Iris pigment epithelial cell (primary cell): ENCODE measurements around the gene CD164.

- RRBS, result no CpG with 5 or more reads among the region's 7 CpGs
Observed at GRCh38 chr6:108625929-108626755, 65.4 kb downstream of the FOXO3 start.

DNA sequence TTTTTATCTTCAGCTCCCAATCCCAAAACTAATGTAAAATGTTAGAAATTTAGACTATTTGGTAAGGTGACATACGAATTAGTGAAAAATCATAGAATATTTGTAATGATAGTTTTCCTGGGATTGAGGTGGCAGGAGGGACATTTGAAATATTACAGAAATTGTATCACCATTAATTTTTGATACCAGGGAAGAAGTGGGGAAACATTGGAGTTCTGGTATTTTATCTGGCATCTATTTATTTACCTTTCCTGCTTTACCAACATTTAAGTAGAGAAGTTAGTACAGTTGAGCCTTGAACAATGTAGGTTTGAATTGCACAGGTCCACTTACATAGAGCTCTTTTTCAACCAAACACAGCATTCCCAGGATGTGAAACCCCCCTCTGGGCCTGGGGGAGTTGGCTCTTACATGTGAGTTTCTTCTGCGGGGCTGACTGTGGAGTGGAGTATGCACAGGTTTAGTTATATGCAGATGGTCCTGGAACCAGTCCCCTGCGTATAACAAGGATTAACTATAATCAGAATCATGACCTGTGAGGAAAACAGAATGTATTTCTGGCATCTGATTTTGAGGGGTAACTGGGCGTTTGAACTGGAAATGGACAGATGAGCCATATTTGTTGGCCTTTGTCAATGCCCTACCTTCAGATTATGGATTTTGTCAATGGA lies 97.0 kb downstream of the FOXO3 start:
- RRBS, result no CpG with 5 or more reads among the region's 4 CpGs

DNA sequence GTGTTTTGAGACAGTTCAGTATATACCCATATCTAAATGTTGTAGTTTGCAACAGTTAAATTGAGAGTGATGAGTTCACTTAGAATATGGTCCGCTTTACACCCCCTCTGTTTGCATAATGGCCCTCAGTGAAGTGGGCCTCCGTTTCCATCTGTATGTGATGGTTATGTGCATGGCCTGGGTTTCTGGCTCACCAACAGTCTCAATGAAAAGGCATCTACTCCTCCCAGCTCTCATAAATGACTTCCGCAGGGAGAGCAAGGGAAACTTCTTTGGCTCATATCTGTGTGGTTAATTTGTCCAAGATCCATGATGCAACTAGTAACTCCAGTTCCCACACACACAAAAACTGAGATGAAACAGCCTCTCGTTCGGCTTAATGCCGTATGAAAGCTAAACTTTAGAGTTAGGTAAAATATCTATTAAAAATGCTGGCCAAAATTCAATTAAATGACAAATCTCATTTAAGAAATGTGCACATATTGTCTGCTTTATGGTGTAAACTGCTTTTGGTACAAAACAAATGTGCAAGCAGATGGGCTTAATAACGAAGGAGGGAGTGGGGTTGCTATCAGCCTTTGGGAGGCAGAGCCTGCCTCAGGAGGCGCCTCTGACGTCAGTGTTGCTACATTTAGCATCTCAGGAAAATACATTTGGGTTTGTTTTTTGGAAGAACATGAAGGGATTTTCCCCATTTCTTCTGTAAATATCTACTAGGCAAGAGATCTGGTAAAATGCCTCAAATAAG lies 96.6 kb downstream of the ARMC2 start:
- RRBS, result no CpG with 5 or more reads among the region's 9 CpGs

- RRBS, result no CpG with 5 or more reads among the region's 3 CpGs
Observed at GRCh38 chr6:108989758-108990274, 104.8 kb downstream of the SESN1 start.

GRCh38 chr6:109010396-109010639 lies 84.3 kb downstream of the SESN1 start:
- RRBS, result no CpG with 5 or more reads among the region's 2 CpGs

GRCh38 chr6:109059532-109060350 lies 34.9 kb downstream of the SESN1 start:
- RRBS, result no CpG with 5 or more reads among the region's 5 CpGs

DNA sequence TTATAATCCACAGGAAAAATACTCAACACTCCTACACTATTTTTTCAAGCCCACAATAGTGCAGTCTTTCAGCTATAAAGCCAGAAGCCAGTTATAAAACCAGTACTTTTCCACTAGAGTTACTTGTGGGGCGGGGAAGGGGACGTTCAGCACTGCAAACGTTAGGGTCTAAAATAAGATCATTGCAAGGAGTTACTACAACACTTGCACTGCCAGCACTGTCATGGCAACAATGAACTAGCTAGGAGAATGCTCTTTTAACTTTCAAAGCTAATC lies 14.7 kb downstream of the SESN1 start:
- RRBS, result no CpG with 5 or more reads among the region's 3 CpGs

- RRBS, result 4% methylated on average over 19 of the region's 40 CpGs
Observed at GRCh38 chr6:109094158-109094716, 409 bp downstream of the SESN1 start.

DNA sequence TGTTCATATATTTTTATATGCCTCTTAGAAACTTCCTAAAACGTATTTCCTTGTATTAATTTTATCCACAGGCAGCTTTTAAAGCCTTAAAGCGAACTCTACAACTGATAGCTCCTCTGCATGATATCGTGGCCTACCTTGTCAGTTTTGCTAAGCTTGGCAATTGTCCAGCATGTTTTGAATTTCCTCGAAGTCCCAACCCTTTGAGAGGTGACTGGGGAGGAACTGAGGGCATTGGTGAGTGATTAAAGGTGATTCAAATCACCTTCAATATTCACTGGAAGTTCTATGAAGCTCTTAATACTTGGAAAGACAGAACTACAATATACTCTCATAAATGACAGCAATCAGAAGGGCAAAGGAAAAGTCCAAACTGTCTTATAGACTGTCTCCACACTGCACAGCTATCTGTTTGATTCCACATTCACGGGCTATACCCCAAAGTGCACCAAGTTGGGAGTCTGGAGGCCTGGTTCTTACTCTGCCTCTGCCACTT lies 86.8 kb downstream of the CD164 start:
- RRBS, result no CpG with 5 or more reads among the region's 5 CpGs

GRCh38 chr6:109382011-109382697 lies at the start of gene CD164:
CD164 (minus strand) TSS chr6:109382467.
- RRBS, result 1% methylated on average over 24 of the region's 76 CpGs

GRCh38 chr6:109563668-109564402 lies 80.8 kb upstream of the ZBTB24 start:
- RRBS, result no CpG with 5 or more reads among the region's 2 CpGs

GRCh38 chr6:109665546-109666017 lies 25.4 kb downstream of the AK9 start:
- RRBS, result no CpG with 5 or more reads among the region's 4 CpGs

- RRBS, result no CpG with 5 or more reads among the region's 4 CpGs
Observed at GRCh38 chr6:109869767-109870188, 108.3 kb upstream of the GPR6 start.

DNA sequence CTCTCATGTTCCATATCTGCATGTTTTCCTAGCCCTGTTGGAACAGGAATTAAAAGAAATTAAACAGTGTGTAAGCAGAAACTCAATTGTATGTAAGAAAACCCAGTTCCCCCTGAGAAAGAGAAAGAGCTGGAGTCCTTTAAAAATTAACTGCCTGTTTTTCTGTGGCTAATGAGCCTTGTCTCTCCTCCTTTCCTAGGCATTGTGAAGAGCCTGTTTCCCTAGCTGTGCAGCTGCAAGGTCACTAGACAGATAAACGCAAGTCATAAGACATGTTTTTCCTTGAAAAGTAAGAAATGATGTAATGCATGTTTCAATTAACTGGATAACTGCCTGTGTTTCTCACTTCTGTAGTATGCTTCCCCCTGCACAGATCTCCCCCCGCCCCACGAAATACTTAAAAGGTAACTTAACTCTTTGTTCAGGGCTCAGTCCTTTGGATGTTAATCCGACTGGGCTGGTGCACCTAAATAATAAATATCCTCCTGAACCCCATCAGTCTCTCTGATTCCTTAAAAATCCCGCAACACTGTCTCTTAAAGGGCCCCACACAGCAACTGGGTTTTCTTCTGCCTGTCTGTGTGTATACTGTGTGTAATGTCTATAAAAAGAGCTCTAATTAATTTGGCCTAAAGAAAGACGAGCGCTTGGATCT lies 100.4 kb upstream of the GPR6 start:
- RRBS, result no CpG with 5 or more reads among the region's 7 CpGs

GRCh38 chr6:110182433-110182840 lies 2.2 kb downstream of the CDC40 start:
- RRBS, result no CpG with 5 or more reads among the region's 1 CpG

- RRBS, result no CpG with 5 or more reads among the region's 3 CpGs
Observed at GRCh38 chr6:110517230-110517636, 40.8 kb upstream of the SLC22A16 start.

GRCh38 chr6:110544578-110545047 lies 68.2 kb upstream of the SLC22A16 start:
- RRBS, result no CpG with 5 or more reads among the region's 7 CpGs

- RRBS, result no CpG with 5 or more reads among the region's 3 CpGs
Observed at GRCh38 chr6:110952420-110952921, 6.0 kb upstream of the GTF3C6 start.

DNA sequence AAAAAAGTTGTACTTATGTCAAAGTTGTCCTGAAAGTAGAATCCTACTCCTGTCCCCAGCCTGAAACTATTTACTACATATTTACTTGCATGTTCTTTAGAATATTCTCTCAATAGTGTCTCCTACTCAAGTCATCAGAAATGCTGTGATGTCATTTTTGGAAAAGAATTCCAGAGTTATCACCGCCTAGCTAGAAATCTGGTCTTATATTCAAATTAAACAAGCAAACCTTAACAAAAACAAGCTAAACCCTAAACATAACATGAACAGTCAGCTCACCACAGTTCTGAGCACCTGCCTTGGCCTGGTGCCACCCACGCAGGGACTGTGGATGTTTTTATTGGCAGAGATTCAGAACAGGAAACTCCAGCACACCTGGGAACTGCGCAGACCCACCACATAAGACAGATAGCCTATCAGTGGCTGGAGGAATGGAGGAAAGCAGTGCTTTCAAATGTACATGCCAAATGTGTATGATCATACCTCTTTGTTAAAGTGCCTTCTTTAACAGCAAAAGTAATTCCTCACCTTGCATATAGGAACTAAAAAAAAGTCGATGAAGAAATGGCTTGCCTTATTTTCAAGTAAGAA lies 8.9 kb downstream of the SLC16A10 start:
- RRBS, result no CpG with 5 or more reads among the region's 4 CpGs